GM12891 (cell line): ENCODE measurements around the gene NBAS.

DNA sequence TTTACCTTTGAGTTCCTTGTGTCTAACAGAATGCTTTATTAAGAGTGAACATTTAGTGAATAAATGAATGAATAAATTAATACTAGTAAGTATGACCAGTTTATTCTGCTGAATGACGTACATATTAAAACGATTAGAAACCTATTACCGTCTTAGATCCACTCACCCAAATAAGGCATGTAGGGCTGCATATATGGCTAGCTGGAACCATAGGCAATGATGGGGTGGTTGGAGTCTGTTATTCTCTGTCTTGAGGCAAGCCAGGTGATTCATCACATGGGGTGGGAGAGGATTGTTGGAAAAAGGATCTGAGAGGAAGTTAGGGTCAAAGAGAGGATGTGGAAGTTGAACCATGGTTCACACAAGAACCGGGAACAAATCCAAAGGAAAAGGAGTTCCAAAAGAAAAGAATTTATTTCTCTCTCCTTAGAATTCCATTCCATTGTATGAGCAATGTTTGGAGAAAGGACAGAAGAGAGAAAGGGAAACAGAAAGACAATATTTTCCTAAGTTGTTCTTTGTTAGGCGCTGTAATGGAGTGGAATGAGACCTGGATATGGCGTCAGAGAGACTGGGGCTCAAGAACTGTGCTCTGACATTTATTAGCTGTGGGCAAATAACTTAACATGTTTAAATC, 71.1 kb downstream of the TRIB2 start:
- RRBS: no CpG with 5 or more reads among the region's 6 CpGs

DNA sequence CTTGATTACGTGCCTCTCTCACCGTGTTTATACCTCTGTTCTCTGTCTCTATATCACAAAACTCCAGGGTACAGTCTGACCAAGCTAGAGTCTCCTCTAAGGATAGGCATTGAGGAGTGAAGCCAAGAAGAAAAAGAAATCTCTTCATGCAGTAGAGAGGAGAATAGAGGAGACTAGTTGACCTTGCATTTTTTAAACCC, 267.9 kb upstream of the LRATD1 start:
- RRBS: no CpG with 5 or more reads among the region's 2 CpGs

- RRBS: no CpG with 5 or more reads among the region's 2 CpGs
Measured at GRCh38 chr2:14717740-14718045, 85.2 kb downstream of the LRATD1 start.

- RRBS: no CpG with 5 or more reads among the region's 1 CpG
Measured at GRCh38 chr2:15450537-15451172, 110.5 kb downstream of the NBAS start.

DNA sequence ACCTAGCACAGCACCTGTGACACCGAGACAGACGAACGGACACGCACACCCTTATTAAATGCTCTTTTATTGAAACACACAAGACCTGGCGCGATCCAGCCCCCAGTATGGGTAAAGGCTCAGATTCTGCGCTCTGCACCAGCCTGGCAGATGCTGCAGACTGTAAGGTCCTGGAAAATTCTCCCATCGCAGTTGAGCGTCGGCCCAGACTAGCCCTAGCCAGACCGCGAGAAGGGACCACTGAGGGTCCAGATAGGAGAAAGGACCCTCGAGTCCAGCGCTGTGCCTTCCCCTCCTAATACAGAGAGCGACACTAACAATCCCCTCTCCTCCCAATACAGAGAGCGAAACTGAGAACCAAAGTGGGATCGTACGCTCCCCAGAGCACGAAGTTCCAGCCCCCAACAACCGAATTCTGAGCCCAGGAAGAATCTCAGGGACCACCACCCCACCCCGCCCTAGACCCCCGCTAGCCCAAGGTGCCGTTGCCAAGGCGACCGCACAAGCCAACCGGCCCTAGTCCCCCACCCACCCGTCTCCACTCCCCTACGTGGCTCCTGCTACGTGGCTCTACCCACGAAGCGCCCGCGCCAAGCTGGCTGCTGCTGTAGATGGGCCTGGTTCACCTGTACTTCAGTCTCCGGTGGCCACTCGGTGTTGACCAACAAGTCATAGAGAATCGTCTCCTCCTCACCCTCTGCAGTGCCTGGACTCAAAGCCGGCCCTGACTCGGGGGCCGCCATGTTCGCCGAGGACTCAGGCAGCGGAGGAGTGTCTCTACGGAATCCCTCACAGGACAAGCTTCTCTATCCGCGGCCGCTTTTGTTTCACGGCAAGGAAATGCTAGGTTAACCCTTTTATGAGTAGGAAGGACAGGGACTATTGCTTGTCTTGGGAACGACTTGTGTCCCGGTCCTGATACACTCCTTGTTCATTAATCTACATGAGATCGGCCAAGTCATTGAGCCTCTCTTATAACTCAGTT, at the start of gene NBAS:
Gene NBAS, minus strand, starts transcription at position 773 of the 985 bp plus-strand sequence.
- RRBS: 4% methylated on average over 3 of the region's 50 CpGs

DNA sequence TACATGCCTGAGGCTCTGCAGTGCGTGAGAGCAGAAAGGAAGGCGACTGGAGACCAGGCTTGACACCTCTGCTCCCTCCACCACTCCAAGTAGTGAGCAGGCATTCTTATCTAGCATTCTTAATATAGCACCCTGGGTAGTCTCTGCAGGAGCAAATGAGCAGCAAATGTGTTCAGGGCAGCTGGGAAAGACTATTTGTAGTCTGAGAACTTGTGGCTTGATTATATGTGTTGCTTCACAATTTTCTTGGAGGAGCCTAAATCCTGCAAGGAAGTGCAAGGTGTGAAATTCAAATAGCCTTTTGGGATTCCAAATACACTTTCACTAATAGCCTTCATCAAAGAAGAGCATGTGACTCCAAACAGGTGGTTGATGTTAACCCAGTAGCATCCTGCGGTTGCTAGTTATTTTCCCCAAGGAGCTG, 143.3 kb downstream of the DDX1 start:
- RRBS: no CpG with 5 or more reads among the region's 3 CpGs

GRCh38 chr2:16031854-16032318, 91.5 kb downstream of the MYCN start:
- RRBS: no CpG with 5 or more reads among the region's 8 CpGs

GRCh38 chr2:16630174-16630945, 35.3 kb downstream of the CYRIA start:
- RRBS: no CpG with 5 or more reads among the region's 7 CpGs

GRCh38 chr2:16663186-16663994, 2.2 kb downstream of the CYRIA start:
- RRBS: no CpG with 5 or more reads among the region's 5 CpGs

DNA sequence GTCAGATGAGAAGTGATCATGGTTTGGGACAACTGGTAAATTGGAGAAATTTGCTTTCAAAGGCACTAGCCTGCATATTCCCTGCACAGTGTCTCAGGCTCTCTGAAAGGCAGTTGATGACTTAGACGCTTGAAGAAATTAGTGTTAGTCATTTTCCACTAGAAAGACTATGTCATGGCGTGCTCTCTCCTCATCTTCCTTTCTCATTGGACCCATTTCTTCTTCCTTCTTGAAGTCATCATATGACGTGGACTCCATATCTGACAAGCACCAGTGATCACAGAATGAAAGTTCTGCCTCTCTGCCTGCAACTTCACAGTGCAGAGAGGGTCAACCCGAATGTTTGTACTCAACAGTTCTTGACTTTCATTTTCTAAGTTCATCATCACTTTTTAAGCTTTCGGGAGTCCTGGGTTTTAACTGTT, 63.7 kb upstream of the CYRIA start:
- RRBS: no CpG with 5 or more reads among the region's 5 CpGs

- RRBS: 1% methylated on average over 35 of the region's 49 CpGs
Measured at GRCh38 chr2:17538799-17539449, 1.6 kb upstream of the VSNL1 start.

DNA sequence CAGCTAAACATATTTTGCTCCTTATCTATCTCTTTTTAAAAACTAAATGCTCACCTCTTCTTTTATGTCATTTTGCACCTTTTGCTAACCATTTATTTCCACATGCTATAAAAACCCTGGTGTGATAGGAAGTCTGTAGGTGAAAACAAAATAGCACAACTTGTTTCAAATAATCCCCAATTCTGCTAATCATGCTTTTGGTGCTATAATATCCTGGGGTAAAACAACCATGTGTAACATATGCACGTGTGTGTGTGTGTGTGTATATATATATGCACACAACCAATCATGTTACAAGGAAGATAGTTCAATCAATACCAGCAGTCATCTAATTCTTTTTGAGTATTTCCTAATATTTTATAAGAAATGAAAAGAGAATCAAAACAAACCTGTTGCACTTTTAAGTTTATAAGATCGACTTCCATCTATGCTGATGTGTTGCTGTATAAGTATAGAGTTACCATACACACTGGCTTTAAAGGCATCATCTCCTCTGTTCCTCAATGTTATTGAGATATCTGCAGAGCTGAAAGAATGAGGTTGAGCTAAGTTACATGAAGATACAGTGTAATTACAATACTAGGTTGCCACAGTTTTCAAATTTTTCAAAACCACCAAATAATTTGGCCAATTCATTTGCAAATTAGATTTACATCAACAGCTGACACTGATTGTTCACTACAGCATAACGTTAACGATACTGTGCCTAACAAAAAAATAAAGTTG, 22.1 kb downstream of the SMC6 start:
- RRBS: no CpG with 5 or more reads among the region's 4 CpGs

GRCh38 chr2:17877697-17878439, 599 bp upstream of the KCNS3 start:
- RRBS: 1% methylated on average over 20 of the region's 55 CpGs

DNA sequence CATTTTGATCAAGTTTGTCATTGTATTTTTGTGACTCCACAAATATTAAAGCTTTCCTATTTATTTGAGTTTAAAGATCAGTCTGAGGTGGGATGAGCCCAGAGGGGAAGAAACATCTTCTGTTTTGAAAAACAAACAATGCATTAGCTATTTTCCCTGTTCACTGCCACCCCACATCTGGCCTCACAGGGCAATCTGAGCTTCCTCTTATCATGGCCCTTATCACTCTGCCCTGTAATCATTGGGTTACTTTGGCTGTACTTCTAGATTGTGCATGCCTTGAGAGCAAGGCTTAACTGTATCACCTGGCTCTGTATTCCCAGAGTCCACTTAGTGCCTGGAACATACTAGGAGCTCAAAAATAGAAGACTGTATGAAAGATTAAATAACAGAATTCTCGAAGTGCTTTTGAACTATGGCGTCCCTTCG, 241.6 kb upstream of the NT5C1B start:
- RRBS: no CpG with 5 or more reads among the region's 3 CpGs

GRCh38 chr2:18961884-18962364, 372.6 kb upstream of the NT5C1B start:
- RRBS: no CpG with 5 or more reads among the region's 9 CpGs

GRCh38 chr2:19020870-19021572, 337.4 kb downstream of the OSR1 start:
- RRBS: no CpG with 5 or more reads among the region's 5 CpGs

DNA sequence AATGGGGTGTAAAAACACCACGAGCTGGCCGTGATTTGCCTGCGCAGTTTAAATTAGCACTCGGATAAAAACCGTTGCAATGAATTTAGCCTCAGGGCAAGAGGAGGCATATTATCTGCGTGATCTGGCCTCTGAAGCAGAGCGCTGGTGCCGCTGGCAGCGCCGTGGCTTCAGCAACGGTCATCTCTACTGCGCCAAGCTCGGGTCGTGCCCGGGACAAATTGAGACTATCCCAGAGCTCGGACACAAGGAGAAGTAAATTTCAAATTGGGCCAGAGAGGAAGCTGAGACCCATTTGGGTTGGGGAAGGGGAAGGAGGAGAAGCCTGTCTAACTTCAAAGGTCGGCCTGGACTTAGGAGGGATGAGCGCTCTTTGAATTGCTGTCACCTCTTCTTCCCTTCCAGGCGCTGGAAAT, 2.8 kb downstream of the OSR1 start:
- RRBS: no CpG with 5 or more reads among the region's 19 CpGs

GRCh38 chr2:19356572-19356973, 1.9 kb downstream of the OSR1 start:
- RRBS: 0% methylated on average over 1 of the region's 30 CpGs

- RRBS: no CpG with 5 or more reads among the region's 5 CpGs
Measured at GRCh38 chr2:19540610-19541235, 182.3 kb upstream of the OSR1 start.